ENCODE measurements around a stretch of chr2.

DNA sequence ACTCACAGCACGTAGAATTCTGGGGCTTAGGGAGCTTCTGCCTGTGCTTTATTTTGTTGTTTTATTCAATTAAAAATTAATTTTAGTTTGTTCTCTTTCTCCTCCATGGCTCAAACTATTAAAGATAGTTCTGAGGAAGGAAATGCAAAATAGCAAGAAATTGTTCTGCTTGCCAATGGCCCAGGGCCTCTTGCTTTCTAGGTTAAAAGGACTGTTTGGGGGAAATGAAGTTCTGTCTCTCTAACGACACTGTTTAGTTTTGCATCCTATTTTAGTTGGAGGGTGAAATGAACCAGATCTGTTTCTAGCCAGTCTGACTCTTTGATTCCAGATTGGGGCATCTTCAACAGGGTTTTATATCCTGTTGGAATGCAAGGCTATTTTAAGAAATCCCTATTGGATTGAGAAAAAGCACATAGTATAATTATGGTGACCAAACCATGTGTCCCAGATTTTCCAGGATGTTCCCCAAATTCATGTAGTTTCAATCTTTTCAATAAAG is 114.8 kb upstream of the CXCR4 start:
- PRO-cap = no peak
- RAMPAGE, long total RNA = no peak

DNA sequence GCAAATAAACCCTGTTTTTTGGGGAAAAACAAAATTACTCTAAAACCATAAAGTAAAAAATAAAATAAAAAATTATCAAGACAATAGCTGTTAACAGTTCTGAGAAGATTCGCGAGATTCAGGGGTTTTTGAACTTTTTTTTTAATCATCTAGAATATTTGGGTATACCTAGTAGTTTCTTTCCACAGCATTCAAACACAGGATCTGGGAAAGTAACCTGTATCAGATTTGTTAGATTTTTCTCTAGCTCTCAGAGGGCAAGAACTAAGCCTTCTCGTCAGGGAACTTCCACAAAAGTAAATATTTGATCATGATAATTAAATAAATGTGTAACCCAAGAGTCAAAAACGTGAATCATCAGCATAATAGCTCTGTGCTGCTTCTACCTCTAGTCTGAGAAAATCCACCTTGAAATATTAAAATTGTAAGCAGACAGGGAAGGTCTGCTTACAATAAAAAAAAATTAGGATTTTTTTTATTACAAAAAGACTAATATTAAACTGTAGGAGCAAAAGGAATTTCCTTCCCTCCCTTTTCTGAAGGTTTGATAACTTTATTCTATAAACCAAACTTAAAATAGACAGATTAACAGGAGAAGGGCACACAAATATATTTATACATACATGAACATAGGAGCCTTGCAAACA is 225.7 kb upstream of the SPOPL start:
- PRO-cap = no peak
- RAMPAGE, long total RNA = no peak

DNA sequence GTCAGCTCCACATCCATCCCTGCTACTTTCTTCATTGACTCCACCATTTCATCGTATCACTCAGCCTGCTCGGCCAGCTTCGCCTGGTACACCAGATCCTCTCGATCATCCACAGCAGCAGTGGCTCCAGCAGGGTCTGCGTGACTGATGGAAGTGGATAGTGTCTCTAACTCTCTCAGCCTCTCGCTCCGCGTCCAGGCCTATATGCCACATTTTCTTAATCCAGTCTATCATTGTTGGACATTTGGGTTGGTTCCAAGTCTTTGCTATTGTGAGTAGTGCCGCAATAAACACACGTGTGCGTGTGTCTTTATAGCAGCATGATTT is 212.9 kb upstream of the SPOPL start:
- PRO-cap = no peak
- RAMPAGE, long total RNA = no peak

- PRO-cap = no peak
- RAMPAGE, long total RNA = no peak
Observed at GRCh38 chr2:138440772-138441366, 60.7 kb upstream of the SPOPL start.

- PRO-cap = no peak
- RAMPAGE, long total RNA = no peak
Observed at GRCh38 chr2:138500537-138501033, 985 bp upstream of the SPOPL start.

- PRO-cap = no peak
- RAMPAGE, long total RNA = no peak
Observed at GRCh38 chr2:140221432-140221892, 1441.3 kb upstream of the NXPH2 start.

DNA sequence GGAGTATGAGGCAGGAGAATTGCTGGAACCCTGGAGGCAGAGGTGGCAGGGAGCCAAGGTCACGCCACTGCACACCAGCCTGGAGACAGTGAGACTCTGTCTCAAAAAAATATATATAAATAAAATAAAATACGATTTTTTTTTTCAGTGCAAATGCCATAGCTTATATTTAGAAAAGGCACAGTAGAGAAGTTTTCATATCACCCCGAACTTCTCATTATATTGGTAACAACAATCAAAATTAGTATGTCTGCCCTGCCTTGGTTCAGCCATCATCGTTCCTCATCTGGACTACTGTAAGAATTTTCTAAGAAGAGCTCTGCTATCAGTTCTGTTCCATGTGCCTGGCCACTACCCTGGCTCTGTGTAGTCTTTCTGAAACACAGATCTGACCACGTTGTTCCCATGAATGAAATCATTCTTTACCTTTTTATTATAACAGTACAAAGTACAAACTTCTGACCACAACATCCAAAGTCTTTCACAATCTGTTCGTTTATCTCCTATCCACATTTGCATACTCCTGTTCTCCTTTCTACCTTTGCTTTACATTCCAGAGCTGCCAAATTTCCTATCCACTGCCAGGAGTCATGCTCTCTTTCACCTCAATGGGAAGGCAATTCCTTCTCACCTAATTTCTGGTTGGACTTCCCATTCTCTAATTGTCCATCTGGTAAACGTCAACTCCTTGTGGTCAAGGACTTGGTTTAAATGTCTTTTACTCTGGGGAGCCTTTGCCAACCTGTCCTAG is 284.6 kb upstream of the LRP1B start:
- PRO-cap = no peak
- RAMPAGE, long total RNA = no peak

DNA sequence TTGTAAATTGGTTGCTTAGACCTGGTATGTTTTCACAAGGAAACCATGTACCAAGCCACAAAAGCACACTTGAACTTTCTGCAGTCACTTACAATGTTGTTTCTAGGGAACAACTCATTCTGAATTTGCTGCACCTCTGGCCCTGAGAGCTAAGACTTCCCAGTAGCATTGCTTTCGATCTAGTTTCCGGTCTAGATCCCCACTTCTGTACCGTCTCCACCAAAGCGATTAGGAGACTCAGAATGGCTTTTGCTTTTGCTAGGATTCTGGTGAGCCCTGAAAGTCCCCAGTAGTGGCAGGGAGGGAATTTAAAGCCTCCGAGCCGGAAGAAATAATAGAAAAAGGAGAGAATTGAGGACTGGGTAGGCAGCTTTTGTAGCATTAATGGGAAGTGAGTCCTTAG is 313.0 kb downstream of the ARHGAP15 start:
- PRO-cap = no peak
- RAMPAGE, long total RNA = no peak

GRCh38 chr2:143525575-143525982 is 396.4 kb downstream of the ARHGAP15 start:
- PRO-cap = no peak
- RAMPAGE, long total RNA = no peak

- PRO-cap = no peak
- RAMPAGE, long total RNA = no peak
Observed at GRCh38 chr2:144424346-144425566, 92.4 kb upstream of the GTDC1 start.

GRCh38 chr2:144464866-144465719 is 54.8 kb downstream of the ZEB2 start:
- PRO-cap = no peak
- RAMPAGE, long total RNA = no peak

DNA sequence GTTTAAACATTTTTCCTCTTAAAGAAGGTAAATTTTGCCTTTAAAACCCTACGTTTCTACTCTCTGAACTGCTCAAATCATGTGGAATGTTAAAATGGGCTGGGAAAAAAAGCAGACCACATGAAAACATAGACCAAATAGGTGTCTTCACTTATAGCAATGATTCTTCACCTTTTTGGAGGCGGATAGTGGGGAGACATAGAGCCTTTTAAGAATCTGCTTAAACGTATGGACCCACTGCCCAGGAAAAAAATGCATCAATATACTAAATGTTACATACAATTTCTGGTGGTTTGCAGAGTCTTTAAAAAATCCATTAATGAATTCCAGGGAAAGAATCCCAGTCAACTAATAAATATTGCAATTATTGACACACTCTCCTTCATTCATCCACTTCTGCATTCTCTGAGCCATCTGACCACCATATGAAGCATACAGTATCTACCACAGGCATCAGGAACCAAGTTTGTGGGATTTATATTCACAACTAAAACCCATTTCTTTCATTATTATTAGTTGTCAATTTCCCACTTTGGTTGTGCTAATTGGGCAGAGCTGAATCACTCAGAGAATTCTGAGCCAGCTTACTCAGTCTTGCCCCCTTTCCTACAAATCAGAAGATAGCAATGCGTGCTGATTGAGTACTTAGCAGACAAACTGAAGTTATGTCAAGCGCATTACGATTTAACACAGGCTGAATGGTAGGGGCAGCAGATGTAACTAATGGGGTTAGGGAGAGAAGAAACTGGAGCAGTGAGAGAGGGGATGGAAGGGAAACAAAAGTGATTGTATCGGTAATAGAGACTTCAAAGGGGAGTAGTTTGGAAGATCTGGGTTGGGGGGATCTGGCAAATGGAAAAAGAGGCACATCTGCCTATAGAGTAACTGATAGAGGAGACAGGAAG is 52.4 kb downstream of the ZEB2 start:
- PRO-cap = no peak
- RAMPAGE, long total RNA = no peak

GRCh38 chr2:144475024-144476195 is 44.5 kb downstream of the ZEB2 start:
- PRO-cap = no peak
- RAMPAGE, long total RNA = no peak

DNA sequence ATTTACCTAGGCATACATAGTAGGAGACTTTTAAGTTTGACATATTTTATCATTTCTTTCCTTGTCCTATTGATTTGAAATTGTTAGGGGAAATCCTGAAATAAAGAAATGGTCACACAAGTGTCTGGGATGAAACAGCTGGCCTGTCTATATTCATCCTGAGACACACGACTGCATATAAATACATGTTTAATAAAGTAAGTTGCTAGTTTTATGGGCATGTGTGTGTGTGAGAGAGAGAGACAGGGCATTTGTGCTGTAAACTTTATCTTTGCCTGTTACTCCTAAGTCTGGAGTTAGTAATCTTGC is 1.3 kb downstream of the ZEB2 start:
- PRO-cap = no peak
- RAMPAGE, long total RNA = no peak

DNA sequence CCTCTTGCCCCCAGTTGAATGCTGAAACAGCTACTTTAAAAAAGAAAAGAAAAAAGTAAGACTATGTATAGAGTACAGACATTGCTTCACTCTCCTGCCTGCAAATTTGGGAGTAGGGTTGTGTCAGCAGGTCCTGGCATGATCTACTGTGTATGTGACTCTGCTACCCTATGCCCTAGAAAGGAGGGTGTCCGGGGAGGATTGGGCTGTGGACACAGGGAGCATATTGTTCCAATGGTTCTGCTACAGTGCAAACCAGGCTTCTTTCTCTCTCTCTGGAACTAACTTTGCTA is 9.9 kb upstream of the ZEB2 start:
- PRO-cap = bidirectional peak, plus-strand start at position 227 of the sequence, minus-strand start at position 145 of the sequence
- RAMPAGE, long total RNA = no peak

GRCh38 chr2:145066916-145067179 is 546.9 kb upstream of the ZEB2 start:
- PRO-cap = no peak
- RAMPAGE, long total RNA = no peak

- PRO-cap = no peak
- RAMPAGE, long total RNA = no peak
Observed at GRCh38 chr2:145198941-145199413, 679.1 kb upstream of the ZEB2 start.

- PRO-cap = no peak
- RAMPAGE, long total RNA = no peak
Observed at GRCh38 chr2:145800288-145800830, 1280.4 kb upstream of the ZEB2 start.

GRCh38 chr2:146857753-146858163 is 987.1 kb upstream of the ACVR2A start:
- PRO-cap = unidirectional peak, plus-strand start at chr2:146858048
- RAMPAGE, long total RNA = no peak

DNA sequence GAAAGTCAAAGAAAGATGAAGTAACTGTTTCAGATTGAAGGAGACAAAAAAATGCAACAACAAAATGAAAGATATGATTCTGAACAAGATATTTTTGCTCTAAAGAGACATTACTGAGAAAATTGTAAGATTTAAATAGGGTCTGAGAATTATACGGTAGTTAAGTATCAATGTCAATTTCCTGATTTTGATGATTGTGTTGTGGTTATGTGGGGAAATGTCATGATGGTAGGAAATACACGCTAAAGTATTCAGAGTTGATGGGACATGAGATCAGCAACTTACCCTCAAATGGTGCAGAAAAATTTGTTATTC is 551.0 kb upstream of the ACVR2A start:
- PRO-cap = no peak
- RAMPAGE, long total RNA = no peak

All from vagina (tissue), 1 donor.